Bronchus fibroblast of lung (primary cell): ENCODE data around the gene COQ2.

DNA sequence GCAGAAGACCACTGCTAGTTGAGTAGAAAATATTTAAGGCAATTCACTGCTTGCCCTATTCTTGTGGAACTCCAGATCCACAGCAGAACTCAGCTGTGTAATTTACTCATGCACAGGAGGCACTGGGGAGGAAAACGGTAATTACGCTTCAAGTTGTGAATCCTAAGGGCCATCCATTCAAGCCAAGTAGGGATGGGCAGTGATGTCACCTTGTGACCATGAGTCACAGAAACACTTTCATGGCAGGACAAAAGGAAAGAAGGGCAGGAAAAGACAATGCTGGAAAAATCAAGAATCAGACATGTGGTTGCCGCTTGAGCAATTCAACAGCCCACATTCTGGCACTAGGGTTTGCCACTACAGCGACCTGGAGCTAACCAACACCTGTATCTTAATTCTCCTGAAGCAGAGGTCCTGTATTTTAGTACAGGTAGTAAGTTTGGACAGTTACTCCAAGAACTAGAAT is 1.4 kb downstream of the PAQR3 start:
- RAMPAGE, long total RNA: no peak

- RAMPAGE, long total RNA: no peak
Measured at GRCh38 chr4:79197331-79197620, 128.6 kb downstream of the NAA11 start.

DNA sequence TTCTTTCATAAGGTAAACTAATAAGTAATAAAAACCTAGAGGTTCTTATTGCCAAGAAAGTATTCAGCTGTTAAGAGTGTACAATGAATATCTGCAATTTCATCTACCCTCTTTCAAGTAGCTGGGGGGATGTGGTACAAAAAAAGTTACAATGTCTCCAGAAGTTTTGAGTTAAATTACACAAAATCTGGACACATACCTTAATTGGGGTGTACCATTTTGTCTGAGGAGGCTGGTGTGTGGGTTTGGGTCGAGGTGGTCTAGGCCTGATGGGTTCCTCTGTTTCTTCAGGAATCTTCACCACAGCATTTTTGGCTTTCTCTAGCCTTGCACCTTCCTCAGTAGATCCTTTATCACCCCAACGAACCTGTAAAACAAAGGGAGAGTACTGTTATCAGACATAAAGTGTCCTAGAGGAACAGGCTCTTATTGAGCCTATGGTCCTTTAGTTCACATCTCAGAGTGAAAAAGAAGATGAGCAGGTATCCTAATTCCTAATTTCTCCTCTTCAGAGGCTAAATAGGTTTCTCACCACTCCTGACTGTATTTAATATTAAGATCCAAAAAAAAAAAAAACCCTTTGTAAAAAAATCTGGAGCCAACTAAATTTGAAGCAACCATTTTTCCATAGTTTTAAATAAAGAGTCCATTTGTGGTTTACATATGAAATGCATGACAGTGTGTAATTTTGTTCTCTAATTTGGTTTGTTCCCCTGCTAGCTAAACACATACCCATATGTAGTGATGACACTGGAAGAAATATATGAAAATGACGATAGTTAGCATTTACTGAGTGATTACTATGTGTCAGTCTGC is 95.0 kb downstream of the ANTXR2 start:
- RAMPAGE, long total RNA: no peak

- RAMPAGE, long total RNA: no peak
Measured at GRCh38 chr4:80012079-80012278, 61.0 kb downstream of the ANTXR2 start.

DNA sequence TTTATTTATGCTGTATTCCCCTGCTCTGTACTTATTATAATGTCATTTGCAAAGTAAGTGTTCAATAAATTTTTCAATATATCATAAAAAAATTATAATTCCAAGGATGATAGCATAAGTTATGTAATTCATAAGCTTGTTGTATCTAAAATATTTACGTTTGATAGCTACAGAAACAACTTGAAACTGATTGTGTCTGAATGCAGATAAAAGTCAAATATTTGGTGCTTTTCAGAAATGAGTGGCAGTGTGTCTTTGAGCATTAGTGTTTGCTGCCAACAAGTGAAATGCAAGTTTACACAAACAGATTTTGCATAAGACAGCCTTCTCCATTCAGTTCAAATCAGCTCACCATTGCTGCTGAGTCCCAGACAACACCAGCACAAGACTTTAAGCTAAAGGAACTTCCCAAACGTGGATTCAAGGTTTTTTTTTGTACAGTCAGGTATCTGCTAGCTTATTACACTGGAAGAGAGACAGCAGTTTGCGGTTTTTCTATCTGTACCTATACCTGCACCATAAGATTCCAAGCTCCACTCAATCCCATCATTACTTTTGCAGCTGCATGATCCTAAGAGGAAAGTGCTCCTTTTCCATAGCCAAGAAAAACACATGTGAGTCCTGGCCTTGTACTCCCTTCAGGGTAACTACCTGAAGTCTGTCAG is 15.1 kb downstream of the ANTXR2 start:
- RAMPAGE, long total RNA: no peak

DNA sequence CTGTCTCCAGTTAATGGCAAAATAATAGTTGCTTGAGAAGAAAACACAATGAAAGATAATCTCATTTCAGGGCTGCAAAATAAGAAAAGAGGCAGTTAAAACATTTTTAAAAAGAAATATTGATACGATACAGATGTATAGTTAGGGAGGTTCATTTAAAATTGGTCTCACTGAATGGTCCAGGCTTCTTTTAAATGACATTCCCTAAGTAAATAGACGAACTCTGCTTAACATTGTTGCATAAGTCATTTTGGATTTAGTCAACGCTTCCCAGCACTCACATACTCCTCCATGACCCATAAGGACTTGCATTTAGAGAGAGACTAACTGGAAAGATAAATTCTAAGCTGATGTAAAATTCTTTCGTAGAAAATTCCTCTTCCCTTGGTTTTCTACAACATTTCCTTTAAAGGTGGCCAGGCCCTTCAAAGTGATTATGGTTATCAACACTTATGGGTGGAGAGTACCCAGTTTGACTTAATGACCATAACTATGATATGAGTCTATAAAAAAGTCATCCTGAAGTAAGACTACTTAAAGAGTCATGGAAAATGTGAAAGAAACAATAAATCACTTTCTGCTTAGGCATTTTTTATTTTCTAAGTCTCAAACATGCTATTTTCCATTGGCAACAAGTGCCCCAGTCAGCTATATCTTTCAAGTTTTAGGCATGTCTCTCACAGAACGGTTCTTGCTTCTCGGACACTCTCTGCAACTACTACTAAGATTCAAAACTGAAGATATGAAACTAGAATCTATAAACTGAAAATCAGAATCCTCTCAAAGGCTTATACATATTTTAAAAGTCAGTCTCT is 3.4 kb downstream of the ANTXR2 start:
- RAMPAGE, long total RNA: no peak

- RAMPAGE, long total RNA: no peak
Measured at GRCh38 chr4:80182964-80184076, 14.0 kb upstream of the PRDM8 start.

- RAMPAGE, long total RNA: no peak
Measured at GRCh38 chr4:80185119-80185684, 12.1 kb upstream of the PRDM8 start.

- RAMPAGE, long total RNA: no peak
Measured at GRCh38 chr4:80196419-80196868, 859 bp upstream of the PRDM8 start.

GRCh38 chr4:81215497-81216013 is 533 bp upstream of the PRKG2 start:
- RAMPAGE, long total RNA: no peak

DNA sequence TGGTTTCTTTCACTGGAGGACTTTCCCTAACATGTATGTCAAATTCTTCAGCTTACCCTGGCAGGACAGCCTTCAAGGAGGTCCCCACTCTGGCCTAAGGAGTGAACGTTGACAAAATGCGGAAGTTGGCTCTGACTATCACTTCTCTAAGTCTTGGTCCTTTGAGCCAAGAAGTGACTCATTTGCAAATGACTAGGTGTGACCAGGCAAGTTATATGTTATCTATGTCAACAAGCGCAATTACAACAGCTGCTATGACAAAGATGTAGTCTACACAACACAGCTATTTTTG is 50.3 kb downstream of the RASGEF1B start:
- RAMPAGE, long total RNA: no peak

DNA sequence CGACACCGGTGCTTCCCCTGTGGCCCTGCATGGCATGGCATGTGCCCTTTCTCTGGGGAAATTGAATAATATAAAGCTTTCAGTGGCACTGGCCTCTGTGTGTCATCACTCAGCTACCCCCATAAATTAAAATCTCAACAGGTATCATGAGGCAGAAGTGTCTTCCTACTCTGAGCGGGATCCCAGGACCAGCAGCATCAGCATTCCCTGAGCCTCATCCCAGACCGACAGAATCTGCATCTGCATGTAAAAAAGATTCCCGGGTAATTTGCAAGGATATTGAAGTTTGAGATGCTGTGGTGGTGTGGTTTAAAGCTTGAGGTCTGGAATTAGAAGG is 46.0 kb downstream of the RASGEF1B start:
- RAMPAGE, long total RNA: no peak

DNA sequence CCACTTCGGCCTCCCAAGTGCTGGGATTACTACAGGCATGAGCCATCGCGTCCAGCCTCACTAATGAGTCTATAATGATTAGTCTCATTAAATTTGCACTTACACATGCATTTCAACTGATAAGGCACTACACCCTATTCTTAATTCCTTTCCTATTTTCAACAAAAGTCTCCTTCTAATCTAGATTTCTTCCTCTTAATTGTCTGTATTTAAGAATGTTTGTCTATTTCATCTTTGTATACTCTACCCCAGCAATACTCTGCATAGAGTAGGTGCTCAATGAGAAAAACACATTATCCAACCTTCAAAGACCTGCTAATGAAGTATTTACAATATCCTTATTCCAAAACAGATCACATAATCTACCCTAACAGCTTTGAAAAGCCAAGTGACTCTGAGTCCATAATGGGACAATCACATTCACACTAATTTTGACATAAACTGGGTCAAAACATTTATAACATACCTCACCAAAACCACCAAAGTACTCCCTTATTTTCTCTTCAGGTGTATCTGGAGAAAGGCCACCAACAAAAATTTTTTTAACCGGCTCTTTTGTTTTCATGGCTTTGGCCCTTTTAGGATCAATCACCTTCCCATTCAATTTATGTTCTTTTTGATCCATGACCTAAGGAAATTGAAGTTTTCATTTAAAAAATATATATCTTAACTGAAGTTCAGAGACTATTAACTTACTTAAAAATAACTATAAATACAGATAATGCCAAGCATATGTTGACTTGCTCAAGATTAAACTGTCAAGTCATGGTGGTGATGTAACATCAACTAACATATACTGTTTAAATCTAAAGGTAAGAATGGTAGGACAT is 15.4 kb downstream of the HNRNPD start:
- RAMPAGE, long total RNA: no peak

DNA sequence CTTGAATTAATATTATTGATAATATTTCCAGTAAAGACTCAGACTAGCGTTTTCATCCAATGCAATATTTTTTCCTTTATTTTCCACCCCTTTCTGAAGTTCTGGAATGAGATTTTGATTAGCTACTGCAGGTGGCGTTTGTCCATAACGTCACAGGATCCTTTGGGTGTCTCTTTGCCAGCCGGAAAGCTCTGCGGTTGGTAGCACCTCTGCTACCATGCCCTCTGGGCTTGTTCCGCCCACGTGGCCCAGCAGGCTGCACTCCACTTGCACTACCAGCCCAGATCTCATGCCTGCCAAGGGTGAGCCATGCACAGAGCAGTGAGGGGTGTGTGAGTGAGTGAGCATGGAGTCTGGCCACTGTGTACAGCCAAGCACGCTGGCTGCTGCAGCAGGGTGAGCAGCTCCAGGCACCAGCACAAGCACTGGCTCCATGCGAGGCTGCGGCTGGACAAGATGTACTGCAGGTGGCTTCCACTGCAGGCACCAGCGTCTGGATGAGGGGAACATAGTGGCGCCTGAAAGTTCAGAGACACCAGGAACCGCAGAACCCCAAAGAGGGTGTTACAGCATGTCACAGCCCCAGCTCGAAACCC is 6.6 kb upstream of the HNRNPD start:
- RAMPAGE, long total RNA: no peak

DNA sequence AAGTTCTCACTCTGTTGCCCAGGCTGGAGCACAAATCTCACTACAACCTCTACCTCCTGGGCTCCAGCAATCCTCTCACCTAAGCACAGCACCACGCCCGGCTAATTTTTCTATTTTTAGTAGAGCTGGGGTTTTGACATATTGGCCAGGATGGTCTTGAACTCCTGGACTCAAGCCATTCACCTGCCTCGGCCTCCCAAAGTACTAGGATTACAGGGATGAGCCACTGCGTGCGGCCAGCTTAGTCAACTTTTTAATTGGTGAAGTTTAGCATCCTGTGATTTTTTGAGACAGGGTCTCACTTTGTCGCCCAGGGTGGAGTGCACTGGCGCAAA is 8.4 kb downstream of the HNRNPDL start:
- RAMPAGE, long total RNA: no peak

DNA sequence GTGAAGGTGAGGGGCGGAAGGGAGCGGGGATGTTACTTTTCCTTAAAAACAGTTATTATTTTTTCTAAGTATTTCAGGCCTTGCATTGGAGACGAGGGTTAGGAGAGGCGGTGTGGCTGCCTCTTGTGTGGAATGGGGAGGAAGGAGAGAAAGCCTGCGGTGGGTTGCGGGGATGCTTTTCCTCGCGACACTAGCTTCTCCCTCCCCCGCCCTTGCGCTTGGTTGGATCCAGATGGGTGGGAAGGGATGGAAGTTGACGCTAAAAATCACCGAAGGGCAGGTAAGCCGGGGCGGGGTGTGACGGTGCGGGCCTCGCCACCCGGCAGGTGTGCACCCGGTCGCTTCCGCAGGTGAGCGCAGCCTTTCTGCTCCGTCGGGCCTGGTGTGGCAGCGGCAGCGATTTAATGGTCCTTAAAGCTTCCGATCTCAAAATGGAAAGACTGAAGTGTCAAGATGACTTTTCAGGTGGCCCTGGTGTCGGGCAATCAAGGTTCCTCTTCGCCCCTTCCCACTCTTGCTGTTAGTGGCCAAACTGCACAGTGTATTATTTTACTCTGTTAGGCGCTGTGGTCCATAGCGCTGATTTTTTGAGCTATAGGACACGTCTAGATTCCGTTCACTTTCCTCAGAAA is 634 bp downstream of the ENOPH1 start:
- RAMPAGE, long total RNA: no peak

GRCh38 chr4:82782404-82783082 is 16.1 kb downstream of the SCD5 start:
- RAMPAGE, long total RNA: no peak

GRCh38 chr4:83011832-83012593 is 1.4 kb upstream of the LIN54 start:
- RAMPAGE, long total RNA: no peak

DNA sequence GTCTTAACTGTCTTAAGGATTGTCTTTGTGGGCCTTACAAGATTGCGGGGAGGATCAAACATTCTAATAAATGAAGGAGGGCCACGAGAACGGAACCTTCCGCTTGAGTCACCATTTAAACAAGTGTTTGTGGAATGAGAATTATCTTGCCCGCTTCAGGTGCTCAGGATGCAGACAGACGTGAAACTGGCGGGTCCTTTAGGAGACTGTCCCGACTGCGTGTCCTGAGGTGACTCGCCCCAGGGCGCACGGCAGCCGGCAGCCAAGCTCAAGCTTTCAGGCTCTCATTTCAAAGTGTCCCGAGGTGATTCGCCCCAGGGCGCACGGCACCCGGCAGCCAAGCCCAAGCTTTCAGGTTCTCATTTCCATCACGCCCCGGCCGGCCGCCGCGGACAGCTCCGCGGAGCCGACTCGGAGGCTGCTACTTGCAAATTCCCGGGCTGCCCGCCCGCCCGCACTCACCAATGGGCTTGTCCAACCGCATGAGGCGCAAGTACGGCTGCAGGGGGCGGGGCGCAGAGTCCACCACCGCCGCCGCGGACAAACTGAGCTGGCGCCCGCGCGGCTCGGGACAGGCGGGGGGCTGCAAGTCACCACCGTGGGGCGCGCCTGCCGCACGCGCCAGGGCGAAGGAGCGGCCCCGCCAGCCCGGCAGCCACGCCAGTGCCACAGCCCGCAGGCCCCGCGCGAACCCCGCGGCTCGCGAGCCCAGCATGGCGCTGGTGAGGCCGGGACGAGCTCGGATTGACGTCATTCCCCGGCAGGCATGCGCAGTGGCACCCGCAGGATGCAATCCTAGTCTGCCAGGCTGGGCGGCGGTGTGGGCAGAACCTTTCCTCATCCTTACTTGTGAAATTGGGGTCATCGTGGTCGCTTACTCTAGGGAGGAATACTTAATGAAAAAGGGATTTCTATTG is at the start of gene COQ2:
Gene COQ2 (minus strand): TSS at position 749 of the 917 bp plus-strand sequence.
- RAMPAGE, long total RNA: no peak

DNA sequence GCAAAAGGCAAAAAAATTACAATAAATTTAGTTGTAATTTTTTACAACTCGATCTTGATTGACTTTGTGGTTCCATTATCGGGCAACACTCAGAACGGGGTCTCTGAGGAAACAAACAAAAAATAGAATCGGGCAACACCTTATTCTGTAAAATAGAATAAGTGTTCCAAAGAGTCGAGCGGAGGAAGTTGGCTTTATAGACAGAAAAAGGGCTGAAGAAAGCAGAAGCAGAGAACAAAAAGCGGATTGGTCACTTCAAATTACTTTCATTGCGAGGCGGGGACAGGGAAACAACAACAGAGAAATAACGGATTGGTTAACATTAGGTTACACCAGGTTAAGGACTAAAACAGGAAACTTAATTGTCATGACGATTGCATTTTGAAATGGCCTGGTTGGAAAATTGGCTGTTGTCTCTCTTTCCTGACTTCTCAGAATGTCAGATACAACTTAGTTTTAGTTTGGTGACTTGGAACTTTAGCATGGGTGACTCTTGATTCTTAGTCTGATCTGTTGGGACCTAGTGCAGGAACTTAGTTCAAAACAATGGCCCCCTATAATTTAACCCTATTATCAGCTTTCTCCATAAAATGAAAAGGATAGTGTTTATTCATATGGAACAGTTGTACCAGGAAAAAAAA is 489 bp upstream of the COQ2 start:
- RAMPAGE, long total RNA: no peak